Paraaortic lymph node (tissue), 1 donor: ENCODE measurements around a stretch of chr12.

- PRO-cap = no peak
Observed at GRCh38 chr12:123150090-123150357, 866 bp downstream of the PITPNM2 start.

GRCh38 chr12:123152470-123153320, 1.8 kb upstream of the PITPNM2 start:
- PRO-cap = no peak

DNA sequence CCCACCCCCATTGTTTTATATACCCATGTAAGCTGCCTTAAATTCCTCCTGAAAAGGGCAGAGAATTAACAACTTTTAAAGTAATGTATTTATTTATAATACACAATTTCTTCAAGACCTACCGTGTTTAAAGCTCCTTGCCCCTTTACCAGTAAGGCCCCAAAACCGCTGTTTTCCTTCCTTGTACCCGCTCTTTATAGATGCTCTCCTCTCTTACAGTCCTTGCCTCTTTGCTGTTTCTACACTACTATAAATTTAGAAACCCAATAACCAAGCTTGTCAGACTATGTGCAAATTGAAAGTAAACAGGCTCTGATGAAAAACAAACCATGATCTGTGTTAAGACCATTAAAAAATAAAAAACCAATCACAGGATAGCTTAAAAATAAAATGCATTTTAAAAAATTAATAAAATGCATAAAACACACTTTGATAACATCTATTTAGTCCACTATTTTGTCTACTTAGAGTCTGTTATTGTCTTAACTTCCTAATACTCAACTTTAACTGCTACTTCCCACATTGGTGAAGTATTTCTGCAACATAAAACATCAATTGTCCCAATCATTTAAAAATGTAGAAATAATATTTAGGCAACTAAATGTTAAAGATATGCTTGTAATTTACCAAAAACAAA, 3.8 kb downstream of the MPHOSPH9 start:
- PRO-cap = no peak

GRCh38 chr12:123251128-123251938, 18.1 kb downstream of the MTRFR start:
- PRO-cap = no peak

DNA sequence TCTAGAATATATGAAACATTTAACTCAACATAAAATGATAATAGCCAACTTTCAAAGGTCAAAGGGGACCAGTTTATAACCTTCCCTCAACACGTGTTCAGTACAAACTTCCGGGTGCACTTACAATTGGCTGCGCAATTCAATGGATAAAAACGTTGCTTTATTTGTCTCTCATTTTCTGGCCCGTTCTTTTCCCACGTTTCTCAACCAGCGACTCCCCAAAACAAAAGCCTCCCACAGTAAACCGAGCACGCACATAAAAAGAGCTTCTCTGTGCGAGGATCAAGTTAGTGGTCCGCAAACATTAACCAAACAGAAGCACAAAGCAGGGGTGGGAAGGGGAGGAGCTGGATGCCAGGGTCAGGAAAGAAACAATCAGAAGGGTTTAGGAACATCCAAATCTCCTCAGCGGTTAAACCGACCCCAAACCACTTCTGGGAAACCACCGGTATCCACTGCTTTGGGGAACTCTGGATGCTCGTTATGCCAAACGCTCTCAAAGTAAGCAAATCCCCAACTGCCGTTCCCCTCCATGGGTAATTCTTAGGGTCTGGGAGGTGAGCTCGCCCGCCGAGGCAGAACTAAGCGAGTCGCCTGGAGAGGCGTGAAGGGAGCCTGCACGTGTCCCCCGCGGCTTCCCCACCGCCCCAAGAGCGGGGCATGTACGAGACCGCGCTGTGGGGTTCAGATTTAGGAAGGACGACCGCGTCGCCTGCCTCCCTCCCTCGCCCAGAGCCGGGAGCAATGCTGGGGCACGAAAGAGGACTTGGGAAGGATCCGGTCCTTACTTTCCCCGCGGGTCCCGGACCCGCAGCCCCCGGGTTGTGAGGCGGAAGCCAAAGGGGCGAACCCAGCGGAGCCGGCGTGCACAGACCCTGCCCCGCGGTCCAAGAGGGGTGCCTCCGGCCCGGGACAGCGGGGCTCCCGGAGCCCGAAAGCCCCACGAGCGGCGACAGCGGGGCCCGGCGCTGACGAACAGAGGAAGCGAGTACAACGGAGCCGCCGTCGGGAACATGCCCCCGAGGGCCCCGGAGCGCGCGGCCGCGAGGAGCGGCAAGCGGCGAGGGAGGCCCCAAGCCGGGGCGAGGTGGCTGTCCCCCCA, 789 bp downstream of the SBNO1 start:
- PRO-cap = no peak

GRCh38 chr12:123408196-123409412, 24.7 kb downstream of the KMT5A start:
- PRO-cap = no peak

DNA sequence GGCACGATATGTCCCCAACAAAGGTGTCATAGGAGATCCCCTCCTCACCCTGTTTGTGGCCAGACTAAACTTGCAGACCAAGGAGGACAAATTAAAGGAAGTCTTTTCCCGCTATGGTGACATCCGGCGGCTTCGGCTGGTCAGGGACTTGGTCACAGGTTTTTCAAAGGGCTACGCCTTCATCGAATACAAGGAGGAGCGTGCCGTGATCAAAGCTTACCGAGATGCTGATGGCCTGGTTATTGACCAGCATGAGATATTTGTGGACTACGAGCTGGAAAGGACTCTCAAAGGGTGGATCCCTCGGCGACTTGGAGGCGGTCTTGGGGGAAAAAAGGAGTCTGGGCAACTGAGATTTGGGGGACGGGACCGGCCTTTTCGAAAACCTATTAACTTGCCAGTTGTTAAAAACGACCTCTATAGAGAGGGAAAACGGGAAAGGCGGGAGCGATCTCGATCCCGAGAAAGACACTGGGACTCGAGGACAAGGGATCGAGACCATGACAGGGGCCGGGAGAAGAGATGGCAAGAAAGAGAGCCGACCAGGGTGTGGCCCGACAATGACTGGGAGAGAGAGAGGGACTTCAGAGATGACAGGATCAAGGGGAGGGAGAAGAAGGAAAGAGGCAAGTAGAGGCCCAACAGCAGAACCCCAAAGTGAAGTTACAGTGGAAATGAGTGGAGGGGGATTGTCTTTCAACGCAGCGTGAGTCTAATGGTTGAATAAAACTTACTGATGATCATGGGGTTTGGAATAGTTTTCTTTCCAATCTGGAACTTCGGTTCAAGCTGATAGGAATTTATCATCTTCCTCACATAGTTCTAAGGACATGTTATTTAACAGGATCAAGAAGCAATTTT, 7.9 kb downstream of the SNRNP35 start:
- PRO-cap = no peak

GRCh38 chr12:123479960-123480273, 22.0 kb downstream of the SNRNP35 start:
- PRO-cap = unidirectional peak, minus-strand start at chr12:123480123

- PRO-cap = no peak
Observed at GRCh38 chr12:123619270-123619770, 14.2 kb downstream of the EIF2B1 start.

DNA sequence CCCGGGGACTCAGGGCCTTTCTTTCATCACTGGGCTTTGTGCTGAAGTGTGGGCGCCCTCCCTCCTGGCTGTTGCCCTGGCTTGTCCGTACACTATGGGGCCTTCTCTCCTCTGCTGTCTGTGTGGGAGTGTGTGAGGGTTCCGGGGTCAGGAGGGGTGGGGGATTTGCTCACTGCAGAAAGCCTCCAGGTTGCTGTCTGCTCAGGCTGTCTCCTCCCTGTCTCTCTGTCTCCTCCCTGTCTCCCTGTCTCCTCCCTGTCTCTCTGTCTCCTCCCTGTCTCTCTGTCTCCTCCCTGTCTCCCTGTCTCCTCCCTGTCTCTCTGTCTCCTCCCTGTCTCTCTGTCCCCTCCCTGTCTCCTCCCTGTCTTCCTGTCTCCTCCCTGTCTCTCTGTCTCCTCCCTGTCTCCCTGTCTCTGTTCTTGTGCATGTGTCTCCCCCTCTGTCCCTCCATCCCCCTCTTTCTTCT, 64.7 kb downstream of the CCDC92 start:
- PRO-cap = unidirectional peak, minus-strand start at position 227 of the sequence

GRCh38 chr12:123973450-123973523, 272 bp downstream of the ZNF664 start:
- PRO-cap = no peak

DNA sequence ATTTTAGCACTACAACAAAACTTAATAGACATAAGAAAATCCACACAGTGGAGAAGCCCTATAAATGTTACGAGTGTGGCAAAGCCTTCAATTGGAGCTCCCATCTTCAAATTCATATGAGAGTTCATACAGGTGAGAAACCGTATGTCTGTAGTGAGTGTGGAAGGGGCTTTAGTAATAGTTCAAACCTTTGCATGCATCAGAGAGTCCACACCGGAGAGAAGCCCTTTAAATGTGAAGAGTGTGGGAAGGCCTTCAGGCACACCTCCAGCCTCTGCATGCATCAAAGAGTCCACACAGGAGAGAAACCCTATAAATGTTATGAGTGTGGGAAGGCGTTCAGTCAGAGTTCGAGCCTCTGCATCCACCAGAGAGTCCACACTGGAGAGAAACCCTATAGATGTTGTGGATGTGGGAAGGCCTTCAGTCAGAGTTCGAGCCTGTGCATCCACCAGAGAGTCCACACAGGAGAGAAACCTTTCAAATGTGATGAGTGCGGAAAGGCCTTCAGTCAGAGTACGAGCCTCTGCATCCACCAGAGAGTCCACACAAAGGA, 39.4 kb downstream of the ZNF664 start:
- PRO-cap = no peak

DNA sequence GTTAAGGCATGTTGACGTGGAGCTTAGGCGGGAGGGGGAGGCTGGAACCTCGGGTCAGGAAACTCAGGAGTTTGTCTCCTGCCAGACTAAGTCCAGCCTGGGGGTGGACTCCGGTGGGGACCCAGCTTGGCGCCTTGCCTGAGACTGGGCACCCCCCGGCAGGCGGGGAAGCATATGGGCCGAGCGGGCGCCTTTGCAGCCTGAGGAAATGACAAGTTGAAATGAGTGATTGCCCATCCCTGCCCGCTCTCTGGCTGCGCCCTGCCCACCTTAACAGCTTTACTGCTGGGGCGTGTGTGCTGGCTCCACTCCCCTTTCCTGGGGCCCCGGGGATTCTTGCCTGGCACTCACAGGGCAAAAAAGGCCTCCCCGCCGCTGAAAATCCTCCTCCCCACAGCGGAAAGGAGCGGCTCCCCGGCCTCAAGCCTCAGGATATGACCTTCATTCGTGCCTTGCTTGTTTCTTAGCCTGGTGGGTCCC, 1.4 kb downstream of the RFLNA start:
- PRO-cap = no peak

DNA sequence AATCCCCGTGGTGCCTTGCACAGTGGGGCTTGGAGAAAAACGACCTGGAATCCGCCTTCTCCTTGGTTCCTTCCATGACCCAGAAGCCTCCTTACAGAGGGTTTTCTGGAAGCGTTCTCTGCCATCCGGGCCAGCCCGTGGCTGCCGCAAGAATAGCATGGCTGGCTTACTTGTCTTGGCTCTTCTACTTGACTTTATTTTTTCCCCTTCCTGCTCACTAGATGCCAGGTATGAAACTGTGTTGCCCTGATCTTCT, 2.1 kb downstream of the RFLNA start:
- PRO-cap = no peak

DNA sequence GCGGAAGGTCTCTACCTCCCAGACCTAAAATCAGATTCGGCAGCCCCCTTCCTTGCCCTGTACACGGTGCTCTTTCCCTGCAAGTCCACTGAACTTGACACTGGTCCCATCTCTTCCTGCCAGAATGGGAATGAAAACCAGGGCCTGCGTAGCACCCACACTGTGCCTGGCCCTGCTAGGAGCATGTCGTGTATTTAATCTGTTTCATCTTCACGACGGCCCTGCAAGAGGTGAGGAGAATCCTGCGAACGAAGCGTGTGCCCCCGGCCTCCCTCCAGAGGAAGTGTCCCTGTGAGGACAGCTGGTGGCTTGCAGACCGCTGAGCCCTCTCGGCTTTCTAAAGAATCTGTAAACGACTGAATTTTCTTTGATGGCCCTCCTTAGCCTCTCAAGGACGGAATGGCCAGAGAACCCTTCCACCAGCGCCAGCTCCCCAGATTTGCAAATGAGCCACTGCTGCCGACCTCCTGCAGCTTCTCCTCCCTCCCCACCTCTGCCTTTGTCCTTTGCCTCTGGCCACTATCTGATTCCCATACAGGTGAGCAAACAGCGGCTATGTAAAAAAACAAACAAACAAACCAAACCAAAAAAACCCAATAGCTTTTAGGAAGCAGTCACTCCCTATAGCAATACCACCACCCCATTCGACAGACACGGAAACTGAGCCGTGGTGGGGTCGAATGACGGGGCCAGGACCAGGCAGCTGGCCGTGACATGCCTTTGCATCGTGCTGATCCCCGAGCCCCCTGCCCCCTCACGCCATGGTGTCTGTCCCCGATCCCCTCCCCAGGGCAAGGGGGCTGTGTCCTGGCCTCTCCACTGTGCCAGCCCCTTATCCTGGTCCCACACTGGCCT, 23.4 kb downstream of the RFLNA start:
- PRO-cap = no peak

GRCh38 chr12:124364294-124364565, 69.3 kb downstream of the RFLNA start:
- PRO-cap = no peak

DNA sequence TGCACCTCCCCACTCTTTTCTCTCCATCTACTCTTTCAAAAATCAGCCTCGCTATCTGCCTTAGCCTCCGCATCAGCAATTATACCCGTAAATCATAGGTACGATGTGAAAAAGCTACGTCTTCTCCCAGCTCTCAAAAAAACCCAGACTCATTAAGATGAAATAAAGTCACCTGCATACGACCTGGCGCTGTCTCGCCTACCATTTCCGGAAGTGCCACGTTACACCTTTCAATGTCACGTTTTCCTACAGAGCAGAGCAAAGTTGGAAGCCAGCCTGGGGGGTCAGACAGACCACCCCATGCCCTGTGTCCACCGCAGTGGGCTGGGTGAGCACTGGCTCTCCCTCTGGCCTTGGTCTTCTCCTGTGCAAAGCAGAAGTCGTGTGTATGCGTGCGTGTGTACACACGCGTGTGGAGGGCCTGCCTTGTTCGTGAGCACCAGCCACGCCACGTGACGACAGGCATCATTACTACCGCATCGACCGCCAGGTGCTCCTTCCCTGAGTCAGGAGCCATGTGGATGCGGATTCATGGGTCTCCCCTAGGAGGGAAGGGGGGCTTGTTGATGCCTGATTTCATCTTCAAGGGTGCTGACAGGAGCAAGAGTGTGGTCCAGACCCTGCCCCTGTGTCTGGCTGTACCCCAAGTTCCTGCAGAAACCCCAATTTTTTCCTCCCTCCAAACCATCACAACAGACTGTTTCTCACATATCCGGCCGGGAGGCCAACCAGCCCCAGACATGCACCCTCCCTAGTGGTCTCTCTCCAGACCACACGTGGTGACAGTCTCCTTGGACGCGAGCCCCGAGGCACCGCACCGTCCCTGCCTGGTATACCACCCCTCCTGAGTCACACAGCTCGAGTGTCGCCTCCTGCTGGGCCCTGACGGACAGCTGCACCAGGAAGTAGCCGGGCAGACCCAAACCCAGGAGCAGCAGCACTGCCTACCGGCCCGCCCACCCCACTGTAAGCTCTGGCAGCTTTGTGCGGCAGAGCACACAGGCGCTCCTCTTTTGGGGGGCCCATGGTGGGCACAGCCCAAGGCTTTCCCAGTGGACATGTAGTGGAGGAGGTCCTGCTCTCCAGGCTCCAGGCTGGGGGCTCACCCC, 97.1 kb downstream of the RFLNA start:
- PRO-cap = no peak

GRCh38 chr12:124432912-124433629, 134.3 kb downstream of the NCOR2 start:
- PRO-cap = no peak

- PRO-cap = no peak
Observed at GRCh38 chr12:124440451-124441195, 126.8 kb downstream of the NCOR2 start.

DNA sequence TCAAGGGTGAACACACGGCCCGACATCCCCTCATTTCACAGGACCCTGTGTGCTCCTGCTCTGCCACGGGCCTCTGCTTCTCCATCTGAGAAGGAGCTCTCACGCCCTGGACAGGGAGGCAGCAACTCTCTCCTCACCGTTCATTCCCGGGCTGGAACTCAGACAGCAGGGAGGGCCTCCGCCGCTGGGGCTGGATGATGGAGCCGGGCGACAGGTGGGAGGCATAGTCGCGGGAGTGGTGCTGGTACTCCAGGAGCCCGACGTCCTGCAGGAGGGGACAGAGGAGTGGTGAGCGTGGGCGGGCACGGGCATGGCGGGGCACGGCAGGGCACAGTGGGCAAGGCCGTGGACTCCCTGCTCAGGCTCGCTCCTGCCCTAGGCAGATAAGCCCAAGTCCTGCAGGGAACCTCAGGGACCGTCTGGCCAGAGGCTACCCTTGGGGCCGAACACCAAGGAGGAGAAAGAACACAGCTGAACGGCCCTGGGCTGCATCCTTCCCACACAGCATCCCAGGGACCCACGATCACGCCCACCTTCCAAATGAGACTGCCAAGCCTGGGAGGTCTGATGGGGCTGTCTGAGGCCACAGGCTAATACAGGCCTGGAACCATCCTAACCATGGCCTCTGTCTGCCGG, 81.0 kb downstream of the NCOR2 start:
- PRO-cap = no peak